Progenitor cell of endocrine pancreas (in vitro differentiated cells): ENCODE data around the genes TUBGCP6, LMF2, SCO2 and CHKB.

DNA sequence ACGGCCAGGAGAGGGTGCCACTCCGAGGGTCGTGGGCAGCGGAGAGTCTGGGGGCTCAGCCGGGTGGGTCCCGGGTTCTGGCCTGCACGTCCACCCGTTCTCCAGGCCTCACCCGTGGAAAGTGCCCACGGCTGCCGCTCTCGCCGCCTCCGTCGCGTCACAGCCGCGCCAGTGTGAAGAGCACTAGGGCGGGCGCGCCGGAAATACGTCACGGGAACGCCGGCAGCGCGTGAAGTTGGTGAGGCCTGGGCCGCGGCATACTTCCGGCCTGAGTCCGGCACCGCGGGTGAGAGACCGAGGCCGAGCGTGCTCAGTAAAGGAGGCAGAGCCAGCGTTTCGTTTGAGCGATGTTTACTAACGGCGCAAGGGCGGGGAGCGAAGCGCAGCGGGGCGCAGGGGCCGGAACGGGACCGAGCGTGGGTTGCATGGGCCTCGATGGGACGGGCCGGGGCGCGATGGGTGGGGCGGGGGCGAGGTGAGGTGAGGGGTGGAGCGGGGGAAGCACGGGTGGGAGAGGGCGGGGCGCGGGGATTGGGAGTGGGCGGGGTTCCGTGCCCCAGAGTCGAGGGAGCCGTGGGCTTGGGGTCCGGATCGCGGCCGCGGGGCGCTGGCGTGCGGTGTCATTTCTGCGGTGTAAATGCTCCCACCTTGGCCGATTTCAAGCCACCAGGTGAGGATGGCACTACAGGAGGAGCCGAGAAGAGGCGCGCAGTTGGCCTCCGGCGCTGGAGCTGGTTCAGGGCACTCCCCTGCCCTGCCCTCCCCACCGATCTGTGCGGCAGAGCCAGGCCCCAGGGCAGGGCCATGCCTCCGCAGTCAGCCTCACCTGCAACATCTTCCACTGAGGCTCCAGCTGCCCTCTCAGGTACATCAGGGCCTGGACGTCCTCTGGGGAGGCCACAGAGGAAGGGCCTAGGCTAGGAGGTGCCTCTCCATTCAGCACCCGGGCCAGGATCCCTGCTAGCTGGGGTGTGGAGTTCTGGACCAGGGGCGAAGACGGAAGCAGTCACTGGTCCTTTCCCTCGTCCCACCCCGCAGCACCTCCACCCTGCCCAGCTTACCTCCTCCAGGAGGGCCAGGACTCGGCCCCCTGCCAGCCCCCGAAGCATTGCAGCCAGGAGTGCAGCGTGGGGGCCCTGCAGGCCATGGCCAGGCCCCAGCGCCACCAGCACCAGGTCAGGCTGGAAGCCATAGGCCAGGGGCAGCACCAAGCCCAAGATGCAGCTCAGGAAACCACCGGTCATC is at the start of gene TUBGCP6:
TUBGCP6 (minus strand) TSS at position 175 of the 1,245 bp plus-strand sequence.
- PRO-cap: bidirectional peak, plus-strand start at position 260 of the sequence, minus-strand start at position 123 of the sequence

GRCh38 chr22:50273683-50274840 is 3.9 kb upstream of the MAPK11 start:
- PRO-cap: no peak

GRCh38 chr22:50275072-50276216 is 5.3 kb upstream of the MAPK11 start:
- PRO-cap: no peak

DNA sequence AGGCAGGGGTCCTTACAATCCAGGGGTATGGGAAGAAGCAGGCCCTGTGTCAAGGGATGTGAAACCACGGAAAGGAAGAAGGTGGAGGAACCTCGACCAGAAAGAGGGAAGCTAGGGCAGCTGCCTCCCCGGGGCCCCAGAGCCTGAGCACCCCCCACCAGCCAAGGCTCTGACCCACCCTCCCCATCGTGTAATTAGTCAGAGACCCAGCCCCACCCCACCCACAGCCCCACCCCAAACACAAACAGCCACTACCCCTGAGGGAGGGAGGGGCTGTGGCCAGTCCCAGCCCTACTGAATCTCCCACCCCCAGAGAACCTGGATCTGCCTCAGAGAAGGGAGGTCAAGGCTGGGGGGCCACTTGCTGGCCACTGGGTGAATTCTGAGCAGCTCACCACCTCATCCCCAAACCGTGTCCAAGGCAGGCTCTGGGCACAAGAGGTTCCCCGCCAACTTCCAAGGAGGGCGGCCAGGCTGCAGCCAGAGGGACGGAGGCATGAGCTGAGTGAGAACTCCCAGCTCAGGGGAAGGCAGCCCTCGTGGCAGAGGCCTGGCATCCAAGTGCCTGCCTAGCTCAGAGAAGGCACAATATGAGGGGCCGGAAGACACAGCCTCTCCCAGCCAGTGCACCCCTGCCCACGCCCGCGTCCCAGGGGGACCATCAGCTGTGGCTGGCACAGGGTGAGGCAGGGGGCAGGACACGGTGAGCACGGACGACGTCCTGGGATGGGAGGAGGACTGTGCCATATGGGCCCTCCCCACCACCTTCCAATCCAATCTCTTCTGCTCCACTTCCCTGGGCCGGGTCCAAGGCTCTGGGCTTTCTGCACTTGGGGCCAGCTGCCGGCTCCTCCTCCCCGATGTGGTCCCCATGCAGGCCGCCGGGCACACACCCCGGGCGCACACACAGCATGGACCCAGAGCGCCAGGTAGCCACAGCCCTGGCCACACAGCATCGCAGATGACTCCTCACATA is 2.7 kb downstream of the PLXNB2 start:
- PRO-cap: no peak

- PRO-cap: no peak
These were observed 59.4 kb downstream of the SBF1 start for GRCh38 chr22:50415451-50415911.

GRCh38 chr22:50446131-50446480 is 28.7 kb downstream of the SBF1 start:
- PRO-cap: no peak

DNA sequence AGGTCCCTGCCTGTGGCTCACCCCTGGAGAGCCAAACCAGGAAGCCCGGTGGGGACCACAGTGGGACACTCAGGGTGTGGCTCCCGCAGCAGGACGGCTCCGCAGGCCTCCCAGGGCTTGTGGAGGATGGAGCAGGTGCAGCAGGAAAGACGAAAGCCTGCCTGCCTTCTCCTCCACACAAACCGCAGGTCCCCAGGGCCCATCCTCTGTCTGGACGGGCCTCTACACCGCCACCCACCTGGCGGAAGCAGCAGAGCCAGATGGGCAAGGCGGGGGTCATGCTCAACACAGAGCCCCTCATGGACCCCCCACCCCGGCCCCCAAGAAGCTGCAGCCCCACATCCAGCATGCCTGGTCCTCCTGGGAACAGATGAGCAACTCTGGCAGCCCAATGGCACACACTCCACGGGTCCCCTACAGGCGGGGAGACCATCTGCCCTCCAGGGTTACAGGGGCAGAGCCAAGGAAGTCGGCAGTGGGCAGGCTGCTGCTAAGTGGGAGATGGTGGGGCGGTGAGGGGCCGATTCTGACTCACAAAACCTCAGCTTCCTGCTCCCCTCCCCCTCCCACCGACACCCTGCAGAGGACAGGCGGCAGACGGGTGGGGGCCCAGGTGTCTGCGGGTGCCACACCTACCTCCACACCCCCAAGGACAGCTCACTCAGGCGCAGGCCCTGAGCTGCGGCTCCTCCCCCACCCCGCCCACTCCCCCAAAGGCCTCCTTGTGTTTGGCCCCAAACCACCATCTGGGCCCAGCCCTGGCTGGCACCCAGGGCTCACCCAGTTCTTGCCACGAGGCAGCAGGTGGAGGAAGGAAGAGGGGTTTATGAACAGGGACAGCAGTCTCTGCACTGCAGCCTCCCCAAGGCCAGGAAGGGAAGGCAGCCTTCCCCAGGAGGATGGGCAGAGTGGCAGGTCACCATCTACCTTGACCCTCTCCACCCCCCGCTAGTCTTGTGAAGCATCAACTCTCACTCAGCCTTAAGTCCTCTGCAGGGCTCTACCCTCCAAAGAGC is 5.1 kb downstream of the SBF1 start:
- PRO-cap: no peak

DNA sequence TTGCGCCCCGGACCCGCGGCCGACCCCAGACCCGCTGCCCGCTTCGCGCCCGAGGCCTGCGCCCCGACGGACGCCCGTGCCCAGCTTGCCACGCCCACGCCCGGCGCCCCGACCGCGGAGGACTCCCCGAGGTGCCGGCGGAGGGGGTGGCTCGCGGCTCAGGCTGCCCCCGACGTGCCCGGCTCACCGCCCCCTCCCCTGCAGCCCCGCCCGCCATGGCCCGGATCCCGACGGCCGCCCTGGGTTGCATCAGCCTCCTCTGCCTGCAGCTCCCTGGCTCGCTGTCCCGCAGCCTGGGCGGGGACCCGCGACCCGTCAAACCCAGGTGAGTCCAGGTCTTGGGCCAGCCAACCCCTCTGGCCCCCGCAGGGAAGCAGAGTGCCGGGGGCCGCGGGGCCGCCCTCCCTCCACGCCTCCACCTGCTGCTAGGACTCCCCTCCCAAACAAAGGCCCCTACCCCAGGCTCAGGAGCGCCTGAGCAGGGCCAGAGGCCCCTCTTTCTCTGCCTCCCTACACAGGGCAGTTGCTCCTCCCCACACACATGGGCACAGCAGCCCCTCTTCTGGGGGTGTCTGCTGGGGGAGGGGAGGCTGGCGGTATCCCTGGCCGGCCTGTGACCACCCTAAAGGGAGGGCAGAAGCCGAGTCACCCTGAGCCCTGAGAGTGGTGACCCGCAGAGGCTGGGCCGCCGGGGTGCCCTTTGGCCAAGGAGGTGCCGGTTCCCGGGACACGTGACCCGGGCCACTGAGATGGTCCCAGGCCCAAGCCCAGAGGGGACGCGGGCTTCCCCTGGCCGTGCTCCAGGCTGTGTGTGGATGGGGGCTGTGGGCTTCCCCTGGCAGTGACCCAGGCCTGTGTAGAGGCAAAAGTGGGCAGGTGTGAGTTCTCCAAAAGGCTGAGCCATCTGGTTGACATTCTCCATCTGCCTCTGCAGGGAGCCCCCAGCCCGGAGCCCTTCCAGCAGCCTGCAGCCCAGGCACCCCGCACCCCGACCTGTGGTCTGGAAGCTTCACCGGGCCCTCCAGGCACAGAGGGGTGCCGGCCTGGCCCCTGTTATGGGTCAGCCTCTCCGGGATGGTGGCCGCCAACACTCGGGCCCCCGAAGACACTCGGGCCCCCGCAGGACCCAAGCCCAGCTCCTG is 661 bp downstream of the ADM2 start:
- PRO-cap: bidirectional peak, plus-strand start at position 328 of the sequence, minus-strand start at position 288 of the sequence

DNA sequence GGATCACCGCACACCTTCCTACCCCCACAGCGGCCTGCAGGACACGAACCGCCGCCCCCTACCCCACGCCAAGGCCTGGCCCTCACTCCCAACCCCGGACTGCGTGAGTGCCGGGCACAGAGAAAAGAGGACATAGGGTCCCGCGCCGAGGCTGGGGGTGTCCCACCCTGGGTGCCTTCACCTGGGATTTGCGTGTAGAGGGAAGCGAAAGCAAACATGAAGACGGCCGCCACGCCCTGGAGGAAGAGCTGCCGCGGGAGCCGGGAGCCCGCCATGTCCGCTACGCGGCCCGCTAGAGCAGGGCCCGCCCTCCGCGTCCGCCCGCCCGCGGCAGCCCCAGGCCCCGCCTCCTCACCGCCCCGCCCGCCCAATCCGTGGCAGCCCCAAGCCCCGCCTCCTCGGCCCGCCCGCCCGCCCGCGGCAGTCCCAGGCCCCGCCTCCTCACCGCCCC is at the start of gene LMF2:
LMF2 (minus strand) TSS at position 302 of the 451 bp plus-strand sequence.
- PRO-cap: no peak

DNA sequence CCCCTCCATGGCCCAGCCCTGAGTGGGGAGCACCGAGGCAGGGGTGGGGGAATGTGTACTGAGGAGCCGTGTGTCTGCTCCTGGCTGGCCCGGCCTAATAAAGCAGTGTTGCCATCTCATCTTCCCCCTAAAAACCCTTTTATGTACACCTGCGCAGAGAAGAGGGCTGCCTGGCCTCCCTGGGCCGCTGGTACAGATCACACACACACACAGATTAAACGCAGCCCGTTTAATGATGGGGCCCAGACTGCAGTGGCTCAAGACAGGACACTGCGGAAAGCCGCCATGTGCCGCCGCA is 2.1 kb downstream of the SCO2 start:
- PRO-cap: no peak

DNA sequence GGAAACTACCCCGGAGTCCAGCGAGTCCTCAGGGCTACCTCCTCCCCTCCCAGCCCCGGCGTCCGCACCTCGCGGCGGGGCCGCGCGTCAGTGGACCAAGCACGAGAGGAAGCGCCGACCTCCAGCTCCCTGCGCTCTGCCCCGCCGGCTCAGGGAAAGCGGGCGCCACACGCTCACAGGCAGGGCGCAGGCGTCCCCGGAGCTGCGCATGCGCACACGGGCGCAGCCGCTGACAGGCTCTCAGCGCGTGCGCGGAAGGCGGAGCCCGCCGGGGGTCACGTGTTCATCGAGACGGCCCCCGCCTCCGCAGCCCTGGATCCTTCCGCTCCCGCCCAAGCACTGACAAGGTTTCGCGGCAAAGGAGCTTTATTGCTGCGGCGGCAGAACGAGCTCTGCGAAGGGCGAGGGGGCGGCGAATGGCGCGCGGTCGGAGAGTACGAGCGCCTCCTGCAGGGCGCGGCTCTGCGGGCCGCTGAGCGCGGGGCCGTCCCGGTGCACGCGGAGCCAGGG is at the start of gene SCO2:
SCO2 (minus strand) TSS at position 195 of the 510 bp plus-strand sequence.
- PRO-cap: bidirectional peak, plus-strand start at position 383 of the sequence, minus-strand start at position 132 of the sequence

GRCh38 chr22:50530076-50530814 is 433 bp upstream of the TYMP start:
- PRO-cap: unidirectional peak, plus-strand start at chr22:50530448; unidirectional peak, plus-strand start at chr22:50530482

GRCh38 chr22:50543974-50544712 is 1.6 kb upstream of the KLHDC7B start:
- PRO-cap: no peak

GRCh38 chr22:50581987-50583044 is at the start of gene CHKB:
Gene CHKB (minus strand): TSS chr22:50582849.
- PRO-cap: unidirectional peak, plus-strand start at chr22:50582310; bidirectional peak, plus-strand start at chr22:50582628, minus-strand start at chr22:50582382; bidirectional peak, plus-strand start at chr22:50583093, minus-strand start at chr22:50582999

GRCh38 chr22:50713689-50714977 is 23.9 kb upstream of the ACR start:
- PRO-cap: no peak